Measurements from ENCODE around the gene CLDN1.

DNA sequence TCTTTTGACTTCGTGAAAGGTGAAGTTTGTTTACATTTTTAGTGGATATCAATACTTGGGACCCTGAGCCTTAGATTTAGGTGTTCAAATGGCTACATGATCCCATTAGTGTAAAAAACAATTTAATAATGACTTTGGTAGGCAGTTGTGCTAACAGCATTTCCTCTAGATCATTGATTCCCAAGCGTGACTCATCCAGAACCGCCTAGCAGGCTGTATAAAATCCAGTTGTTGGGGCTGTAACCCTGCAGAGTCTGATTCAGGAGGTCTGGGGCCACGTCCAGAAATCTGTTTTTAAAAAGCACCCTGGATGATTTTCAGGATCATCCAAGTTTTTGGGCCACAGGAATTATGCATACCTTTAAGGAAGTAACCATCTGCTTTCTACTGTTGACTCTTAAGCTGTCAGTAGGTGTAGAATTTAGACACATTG lies 156.4 kb downstream of the TP63 start:
- RRBS: no CpG with 5 or more reads among the region's 4 CpGs

GRCh38 chr3:190058304-190059393 lies 62.0 kb downstream of the P3H2 start:
- RRBS: no CpG with 5 or more reads among the region's 8 CpGs

- RRBS: no CpG with 5 or more reads among the region's 4 CpGs
Measured at GRCh38 chr3:190108760-190109088, 12.0 kb downstream of the P3H2 start.

- RRBS: 6% methylated on average over 38 of the region's 75 CpGs
Measured at GRCh38 chr3:190321545-190322835, at the start of gene CLDN1. Gene CLDN1, minus strand, starts transcription at chr3:190322446.

DNA sequence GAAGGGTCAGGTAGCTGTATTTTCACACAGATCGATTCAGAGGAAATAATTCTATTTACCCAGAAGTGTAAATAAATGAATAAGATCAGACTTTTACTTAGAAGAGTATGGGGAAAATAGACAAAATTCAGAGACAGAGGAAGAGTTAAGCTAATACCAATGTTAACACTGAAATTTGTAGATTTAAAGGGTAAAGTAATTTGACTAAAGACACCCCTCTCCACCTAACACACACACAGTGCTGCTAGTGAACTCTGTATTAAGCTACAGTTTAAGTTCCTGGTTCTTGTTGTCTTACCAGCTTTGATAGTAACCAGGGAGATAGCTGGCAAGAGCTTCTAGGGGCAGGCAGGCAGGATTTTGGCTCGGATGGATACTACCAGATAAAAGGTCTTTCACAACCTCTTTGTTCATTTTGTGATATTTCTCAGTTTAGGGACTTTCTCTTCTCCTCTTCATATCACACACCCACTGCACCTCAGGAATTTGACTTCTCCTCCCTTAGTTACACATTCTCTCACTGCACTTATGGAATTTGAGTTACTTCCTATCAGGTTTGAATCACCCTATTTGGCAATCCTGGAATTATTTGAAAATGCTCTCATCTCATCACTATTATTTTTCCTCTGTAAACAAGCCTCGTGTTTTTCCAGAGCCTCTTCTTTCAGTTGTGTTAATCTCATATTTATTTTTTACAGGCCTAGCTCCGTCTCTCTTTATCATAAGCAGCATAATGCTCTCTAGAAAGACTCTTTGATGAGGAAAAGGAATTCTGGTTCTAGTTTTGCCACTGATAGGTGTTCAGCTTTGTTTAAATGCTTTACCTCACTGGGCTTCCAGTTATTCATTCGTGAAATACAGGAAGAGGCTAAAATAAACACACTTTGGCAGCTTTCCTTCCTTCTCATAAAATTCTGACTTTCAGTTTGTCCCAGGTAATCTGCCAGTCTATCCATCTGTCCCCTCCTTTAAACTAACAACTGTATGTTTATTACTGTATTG lies 22.9 kb upstream of the CLDN1 start:
- RRBS: no CpG with 5 or more reads among the region's 5 CpGs

DNA sequence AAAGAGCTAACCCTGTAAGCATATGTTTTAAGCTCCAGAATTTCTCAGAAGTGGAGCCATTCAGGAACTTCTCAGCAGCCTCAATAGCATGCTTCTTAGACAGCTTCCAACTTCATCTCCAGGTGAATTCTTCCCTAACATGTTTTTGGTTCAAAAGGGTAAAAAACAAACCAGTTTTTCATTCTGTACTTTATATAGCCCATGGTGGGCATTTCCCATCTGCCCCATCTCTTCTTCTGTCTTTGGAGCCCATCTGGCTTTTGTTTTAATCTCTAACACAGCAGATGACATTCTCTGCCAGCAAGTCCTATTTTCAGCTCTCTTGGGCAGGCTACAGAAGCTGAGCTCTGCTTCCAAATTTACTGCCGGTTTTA lies 26.8 kb upstream of the IL1RAP start:
- RRBS: no CpG with 5 or more reads among the region's 1 CpG

GRCh38 chr3:190527221-190527846 lies 13.4 kb downstream of the IL1RAP start:
- RRBS: no CpG with 5 or more reads among the region's 4 CpGs

DNA sequence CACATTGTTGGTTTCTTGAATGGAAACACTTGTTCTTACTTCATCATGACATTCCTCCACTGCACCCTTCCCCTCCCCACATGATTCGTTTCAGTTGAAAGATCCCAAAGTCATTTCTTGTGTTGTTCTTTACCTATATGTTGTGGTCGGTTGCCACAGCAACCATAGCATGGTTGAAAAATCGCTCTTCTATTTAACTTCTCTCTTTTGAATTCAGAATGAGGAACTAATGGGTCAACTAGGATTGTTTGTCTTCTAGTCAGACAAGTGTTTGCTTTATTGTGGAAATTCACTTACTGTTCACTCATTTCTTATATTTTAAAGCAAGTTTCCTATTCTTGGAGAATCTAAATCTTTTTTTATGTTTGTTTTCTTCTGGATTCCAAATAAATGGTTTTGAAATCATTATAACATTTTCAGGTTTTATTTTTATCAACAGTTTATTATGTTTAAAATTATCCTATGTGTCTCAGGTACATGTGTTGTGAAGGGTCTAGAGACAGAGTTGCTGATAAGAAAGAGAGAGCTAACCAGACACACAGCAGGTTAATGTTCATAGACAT lies 103.5 kb downstream of the IL1RAP start:
- RRBS: no CpG with 5 or more reads among the region's 3 CpGs

DNA sequence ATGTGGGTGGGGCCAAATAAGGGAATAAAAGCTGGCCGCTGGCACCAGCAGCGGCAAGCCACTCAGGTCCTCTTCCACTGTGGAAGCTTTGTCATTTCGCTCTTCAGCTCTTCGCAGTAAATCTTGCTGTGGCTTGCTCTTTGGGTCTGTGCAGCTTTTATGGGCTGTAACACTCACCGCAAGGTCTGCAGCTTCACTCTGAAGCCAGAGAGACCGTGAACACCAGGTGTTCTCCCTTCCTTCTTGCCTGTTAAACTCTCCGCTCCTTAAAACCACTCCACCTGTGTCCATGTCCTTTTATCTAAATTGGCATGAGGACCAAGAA lies 164.2 kb downstream of the IL1RAP start:
- RRBS: no CpG with 5 or more reads among the region's 7 CpGs

- RRBS: no CpG with 5 or more reads among the region's 1 CpG
Measured at GRCh38 chr3:191300829-191301494, 28.2 kb upstream of the CCDC50 start.

DNA sequence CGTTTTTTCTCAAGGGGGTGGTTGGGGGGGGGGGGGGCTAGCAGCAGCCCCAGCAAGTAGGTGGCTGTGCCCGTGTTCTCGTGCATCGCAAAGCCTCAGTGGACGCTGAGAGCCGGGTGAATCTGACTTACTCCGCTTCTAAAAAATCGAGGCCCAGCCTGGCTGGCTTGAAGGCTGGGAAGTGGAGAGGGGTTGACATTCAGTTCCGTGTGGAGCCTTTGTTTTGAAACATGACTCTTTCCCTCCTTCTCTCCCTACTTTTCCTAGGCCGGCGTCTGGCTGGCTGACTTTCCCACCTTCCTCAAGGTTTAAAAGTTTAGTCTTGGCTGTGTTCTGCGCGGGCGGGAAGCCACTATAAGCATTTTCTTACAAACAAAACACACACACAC lies 412 bp downstream of the UTS2B start:
- RRBS: no CpG with 5 or more reads among the region's 14 CpGs

DNA sequence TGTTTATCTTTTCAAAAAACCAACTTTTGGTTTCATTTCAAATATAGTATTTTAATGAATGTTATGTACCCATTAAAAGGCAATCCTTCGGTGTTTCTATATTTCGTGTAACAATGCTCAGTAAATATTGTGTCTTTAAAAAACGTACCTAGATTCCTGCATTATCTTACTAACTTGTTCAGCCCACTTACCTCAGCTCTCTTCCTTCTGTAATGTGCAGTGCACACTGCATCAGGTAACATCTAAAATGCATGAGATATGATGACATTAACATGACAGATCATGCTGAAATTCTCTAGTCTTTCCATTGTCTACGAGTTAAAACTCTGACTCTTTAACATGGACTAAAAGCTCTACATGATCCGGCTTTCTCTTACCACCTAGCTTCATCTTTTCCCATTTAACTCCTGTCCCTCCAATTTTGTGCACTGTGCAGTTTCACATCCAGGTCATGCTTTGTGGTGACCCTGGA lies 147.6 kb downstream of the PYDC2 start:
- RRBS: no CpG with 5 or more reads among the region's 5 CpGs

DNA sequence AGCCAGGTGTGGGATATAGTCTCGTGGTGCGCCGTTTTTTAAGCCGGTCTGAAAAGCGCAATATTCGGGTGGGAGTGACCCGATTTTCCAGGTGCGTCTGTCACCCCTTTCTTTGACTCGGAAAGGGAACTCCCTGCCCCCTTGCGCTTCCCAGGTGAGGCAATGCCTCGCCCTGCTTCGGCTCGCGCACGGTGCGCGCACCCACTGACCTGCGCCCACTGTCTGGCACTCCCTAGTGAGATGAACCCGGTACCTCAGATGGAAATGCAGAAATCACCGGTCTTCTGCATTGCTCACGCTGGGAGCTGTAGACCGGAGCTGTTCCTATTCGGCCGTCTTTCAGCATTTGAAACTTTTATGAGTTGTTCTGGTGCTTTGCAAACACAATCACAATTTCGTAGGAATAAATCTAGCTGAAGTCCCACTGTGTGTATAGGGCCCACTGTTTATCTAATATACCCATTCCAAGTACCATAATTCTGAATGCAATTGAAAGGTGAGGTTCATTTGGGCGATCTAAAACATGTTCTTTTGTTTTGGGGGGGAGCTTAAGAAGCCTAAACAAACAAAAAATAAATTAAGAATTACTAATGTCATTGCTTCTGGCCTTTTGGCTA lies 572.2 kb downstream of the FGF12 start:
- RRBS: no CpG with 5 or more reads among the region's 26 CpGs

- RRBS: no CpG with 5 or more reads among the region's 14 CpGs
Measured at GRCh38 chr3:192706280-192706858, 21.0 kb downstream of the FGF12 start.

GRCh38 chr3:192727876-192728389 lies 592 bp upstream of the FGF12 start:
- RRBS: no CpG with 5 or more reads among the region's 5 CpGs

GRCh38 chr3:192892879-192893439 lies 24.7 kb downstream of the MB21D2 start:
- RRBS: no CpG with 5 or more reads among the region's 11 CpGs

DNA sequence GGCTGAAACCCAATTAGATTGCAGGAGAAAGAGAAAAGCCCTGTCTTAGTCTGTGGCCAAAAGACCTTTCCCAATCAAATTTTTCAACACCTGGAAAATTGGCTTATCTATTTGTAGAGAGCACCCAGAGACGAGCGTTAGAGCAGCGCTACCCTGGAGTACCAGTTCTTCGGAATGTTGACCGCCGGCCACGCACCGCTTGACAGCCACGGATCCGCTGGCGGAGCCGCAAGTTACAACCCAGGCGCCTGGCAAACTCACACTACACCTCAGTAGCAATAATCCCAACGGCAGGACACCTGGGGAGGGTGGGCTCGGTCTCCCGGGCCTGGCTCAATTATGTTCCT lies 1.3 kb downstream of the MB21D2 start:
- RRBS: no CpG with 5 or more reads among the region's 16 CpGs

- RRBS: no CpG with 5 or more reads among the region's 13 CpGs
Measured at GRCh38 chr3:193240200-193240895, 674 bp upstream of the PLAAT1 start.

GRCh38 chr3:193311068-193311529 lies 67.5 kb downstream of the ATP13A5 start:
- RRBS: no CpG with 5 or more reads among the region's 2 CpGs

- RRBS: no CpG with 5 or more reads among the region's 8 CpGs
Measured at GRCh38 chr3:193391955-193392462, 13.5 kb upstream of the ATP13A5 start.

Measured in epidermal melanocyte (primary cell).